ENCODE measurements around the genes ALOX5 and AGAP9.

DNA sequence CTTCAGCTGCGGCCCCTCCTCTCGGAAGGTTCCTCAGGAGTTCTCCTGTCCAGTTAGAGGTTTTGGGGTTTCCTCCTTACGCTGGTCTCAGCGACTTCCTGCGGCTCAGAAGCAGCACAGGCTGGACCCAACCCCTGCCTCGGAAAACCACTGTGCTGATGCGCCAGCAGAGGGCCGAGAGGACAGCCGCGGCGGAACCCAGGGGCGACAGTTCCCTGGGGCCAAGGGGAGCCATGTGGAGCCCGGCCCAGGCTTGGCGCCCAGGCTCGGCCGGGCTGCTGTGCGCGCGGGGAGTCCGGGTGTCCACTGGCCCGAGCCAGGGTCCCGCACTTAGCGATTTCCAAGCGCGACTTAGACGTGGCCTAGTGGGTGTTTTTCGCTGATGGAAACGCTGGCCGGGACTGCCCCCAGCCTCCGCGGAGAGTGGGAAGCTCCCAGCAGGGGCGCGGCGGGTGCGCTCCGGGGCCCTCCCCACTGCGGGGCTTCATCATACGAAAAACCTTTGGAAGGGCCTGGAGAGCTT is 18.6 kb upstream of the ZNF32 start:
- PRO-cap, result no peak

- PRO-cap, result no peak
These were observed 210.5 kb upstream of the ZNF32 start for GRCh38 chr10:43859114-43859572.

GRCh38 chr10:43878399-43879025 is 229.8 kb upstream of the ZNF32 start:
- PRO-cap, result no peak

- PRO-cap, result no peak
These were observed 312.4 kb upstream of the ZNF32 start for GRCh38 chr10:43961167-43961490.

GRCh38 chr10:44376085-44376802 is 8.7 kb downstream of the CXCL12 start:
- PRO-cap, result no peak

- PRO-cap, result no peak
These were observed 7.5 kb downstream of the CXCL12 start for GRCh38 chr10:44377465-44377789.

DNA sequence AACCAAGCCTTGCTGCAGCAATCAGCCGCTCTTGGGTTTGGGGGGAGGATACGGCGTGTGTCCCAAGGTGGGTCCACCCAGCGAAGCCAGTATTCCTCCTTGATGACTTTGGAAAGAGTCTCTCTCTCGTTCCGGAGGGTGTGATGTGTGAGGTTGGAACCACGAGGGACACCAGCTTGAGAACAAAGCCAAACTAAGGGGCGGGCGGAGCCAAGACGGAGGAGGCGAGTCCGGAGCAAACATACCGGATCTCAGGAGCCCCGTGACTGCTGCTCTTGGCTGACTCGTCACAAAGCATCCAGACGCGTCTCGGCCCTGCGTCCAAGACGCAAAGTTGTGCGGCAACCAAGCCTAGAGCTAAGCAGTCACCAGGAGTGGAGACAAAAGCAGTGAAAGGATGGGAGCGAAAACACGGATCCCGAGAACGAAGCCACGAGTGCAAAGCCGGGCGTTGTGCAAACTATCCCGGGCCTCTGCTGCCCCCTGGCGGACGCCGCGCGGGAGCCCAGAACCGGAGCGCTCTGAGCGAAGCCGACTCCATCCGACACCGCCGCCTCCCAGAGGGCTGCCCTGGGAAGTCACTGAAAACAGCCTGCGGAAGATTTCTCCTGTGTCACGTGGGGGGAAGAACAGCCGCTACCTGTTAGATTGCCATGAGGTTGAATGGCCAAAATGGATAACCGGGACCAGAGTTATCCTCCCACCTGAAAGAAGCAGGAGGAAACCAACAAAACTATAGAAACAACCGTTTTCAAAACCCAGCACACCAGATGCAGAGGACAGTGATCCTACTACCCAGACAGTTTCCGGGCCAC is 46.4 kb upstream of the TMEM72 start:
- PRO-cap, result bidirectional peak, plus-strand start at position 213 of the sequence, minus-strand start at position 195 of the sequence; unidirectional peak, minus-strand start at position 426 of the sequence; unidirectional peak, minus-strand start at position 569 of the sequence

- PRO-cap, result no peak
These were observed 2.1 kb upstream of the RASSF4 start for GRCh38 chr10:44957442-44957956.

DNA sequence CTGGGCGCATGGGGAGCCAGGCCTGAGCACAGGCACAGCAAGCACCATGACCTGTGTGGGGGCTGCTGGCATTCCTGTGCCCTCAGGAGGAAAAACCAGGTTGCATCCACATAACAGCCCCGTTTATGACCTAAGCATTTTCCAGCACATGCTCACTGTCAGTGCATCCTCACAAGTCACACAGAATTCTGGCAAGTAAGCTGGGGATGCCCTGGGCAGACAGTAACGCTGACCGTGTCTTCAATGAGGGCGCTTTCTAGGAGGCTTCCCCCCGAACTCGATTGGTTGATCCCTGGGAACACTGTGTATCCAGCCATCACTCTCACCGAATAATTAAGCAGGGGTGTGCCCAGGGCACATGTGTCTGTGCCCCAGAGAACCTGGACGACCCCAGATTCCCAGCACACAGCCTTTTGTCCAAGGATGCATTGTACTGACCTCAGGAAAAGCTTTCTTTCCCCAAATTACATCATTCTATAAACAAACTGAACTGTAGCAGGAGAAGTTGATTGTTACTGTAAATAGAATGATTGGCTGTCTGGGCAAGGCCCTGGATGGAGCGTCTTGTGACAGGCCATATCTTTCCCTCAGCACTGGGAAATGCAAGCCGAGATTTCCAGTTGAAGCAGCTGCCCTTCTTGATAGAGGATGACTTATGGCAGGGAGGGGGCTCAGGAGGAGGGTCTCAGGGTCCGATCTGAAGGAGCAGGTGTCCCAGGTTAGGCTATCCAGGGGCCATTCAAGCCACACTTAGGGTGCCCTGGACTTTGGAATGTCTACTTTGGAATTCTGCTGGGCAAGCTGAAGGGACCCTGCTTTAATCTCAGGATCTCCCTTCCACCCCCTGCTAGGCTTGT is 6.6 kb upstream of the DEPP1 start:
- PRO-cap, result no peak

- PRO-cap, result no peak
These were observed 14.8 kb upstream of the OR13A1 start for GRCh38 chr10:45330273-45330489.

DNA sequence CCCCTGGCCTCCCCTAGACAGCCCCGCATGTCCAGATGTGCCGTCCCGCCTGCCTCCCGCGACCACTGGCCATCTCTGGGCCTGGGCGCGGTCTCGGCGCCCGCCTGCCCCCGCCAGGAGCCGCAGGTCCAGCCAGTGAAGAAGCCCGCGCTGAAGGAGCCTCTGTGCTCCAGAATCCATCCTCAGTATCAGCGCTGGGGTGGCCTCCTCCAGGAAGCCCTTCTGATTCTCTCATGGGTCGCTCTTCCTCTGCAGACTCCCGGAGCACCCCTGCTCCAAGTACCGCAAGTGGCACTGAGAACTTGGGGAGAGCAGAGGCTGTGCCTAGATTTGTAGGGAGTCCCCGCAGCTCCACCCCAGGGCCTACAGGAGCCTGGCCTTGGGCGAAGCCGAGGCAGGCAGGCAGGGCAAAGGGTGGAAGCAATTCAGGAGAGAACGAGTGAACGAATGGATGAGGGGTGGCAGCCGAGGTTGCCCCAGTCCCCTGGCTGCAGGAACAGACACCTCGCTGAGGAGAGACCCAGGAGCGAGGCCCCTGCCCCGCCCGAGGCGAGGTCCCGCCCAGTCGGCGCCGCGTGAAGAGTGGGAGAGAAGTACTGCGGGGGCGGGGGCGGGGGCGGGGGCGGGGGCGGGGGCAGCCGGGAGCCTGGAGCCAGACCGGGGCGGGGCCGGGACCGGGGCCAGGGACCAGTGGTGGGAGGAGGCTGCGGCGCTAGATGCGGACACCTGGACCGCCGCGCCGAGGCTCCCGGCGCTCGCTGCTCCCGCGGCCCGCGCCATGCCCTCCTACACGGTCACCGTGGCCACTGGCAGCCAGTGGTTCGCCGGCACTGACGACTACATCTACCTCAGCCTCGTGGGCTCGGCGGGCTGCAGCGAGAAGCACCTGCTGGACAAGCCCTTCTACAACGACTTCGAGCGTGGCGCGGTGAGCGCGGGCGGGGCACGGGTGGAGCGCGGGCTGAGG is at the start of gene ALOX5:
Gene ALOX5, plus strand, starts transcription at position 715 of the 967 bp plus-strand sequence.
- PRO-cap, result bidirectional peak, plus-strand start at position 908 of the sequence, minus-strand start at position 832 of the sequence

- PRO-cap, result no peak
These were observed 6.1 kb downstream of the ALOX5 start for GRCh38 chr10:45379985-45380631.

DNA sequence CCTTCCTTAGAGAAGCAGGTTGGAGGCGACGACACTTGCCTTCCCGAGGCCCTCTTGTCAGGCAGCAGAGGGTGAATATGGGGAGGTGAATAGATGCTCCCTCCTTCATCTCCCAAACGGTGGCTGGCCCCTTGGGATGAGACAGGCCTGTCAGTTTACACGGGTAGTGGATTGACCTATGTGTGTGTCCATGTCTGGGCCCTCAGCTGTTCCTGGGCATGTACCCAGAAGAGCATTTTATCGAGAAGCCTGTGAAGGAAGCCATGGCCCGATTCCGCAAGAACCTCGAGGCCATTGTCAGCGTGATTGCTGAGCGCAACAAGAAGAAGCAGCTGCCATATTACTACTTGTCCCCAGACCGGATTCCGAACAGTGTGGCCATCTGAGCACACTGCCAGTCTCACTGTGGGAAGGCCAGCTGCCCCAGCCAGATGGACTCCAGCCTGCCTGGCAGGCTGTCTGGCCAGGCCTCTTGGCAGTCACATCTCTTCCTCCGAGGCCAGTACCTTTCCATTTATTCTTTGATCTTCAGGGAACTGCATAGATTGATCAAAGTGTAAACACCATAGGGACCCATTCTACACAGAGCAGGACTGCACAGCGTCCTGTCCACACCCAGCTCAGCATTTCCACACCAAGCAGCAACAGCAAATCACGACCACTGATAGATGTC is 71.4 kb downstream of the ALOX5 start:
- PRO-cap, result no peak

DNA sequence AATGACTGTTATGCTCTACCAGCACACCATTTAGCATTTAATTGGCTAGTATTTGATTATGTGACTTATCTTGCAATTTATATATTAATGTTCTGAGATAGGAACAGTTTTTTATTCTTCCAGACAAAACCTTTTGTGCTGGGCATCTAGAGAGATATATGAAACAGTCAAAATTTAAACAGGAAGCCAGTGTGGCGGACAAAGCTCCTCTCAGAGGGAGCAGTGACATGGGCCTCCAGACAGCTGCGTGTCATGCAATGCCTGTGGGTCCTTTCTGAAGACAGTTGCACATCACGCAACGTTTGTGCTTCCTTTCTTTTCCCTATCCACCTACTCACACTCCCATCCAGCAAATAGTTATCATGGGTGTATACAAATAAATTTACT is 74.7 kb downstream of the MARCHF8 start:
- PRO-cap, result no peak

DNA sequence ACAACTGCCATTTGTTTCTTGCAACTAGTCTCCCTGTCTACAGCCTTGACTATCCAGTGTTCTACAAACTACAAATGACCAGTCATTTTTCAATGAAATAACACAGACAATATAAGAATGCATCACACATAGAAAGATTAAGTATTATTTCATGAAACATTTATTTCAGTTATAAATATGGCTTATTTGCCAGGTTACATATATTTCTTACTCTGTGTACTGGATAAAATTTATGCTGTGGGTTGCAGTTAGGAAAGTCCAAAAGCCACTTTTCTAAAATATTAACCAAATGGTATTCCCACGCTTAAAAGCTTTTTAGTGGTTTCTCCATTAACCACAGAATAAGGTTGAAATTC is 2.6 kb upstream of the TIMM23 start:
- PRO-cap, result no peak

- PRO-cap, result no peak
These were observed 15.5 kb downstream of the NCOA4 start for GRCh38 chr10:46014653-46015639.

DNA sequence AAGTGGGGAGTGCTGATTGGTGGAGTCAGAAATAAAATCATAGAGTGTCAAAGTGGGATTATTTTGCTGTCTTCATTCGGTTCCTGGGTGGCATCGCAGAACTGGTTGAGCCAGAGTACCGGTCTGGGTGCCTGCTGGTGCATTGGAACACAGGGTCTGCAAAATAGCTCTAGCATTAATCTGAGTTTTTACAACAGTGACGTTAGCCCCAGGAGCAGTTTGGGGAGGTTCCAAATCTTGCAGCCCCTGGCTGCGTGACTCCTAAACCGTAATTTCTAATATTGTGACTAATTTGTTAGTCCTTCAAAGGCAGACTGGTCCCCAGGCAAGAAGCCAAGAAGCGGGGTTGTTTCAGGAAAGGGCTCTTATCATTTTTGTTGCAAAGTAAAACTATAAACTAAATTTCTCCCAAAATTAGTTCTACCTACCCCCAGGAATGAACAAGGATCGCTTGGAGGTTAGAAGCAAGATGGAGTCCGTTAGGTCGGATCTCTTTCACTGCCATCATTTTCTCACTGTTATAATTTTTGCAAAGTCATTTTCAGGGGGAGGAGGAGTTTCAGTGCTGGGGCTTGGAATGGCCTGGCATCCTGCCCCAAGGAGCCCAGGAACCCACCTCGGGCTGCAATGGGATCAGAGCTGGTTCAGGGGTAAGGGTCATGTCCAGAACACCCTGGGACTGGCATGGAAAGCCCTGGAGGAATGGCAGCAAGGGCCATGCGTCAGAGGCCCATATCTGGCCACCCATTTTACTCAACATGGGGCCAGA is 32.2 kb downstream of the GPRIN2 start:
- PRO-cap, result unidirectional peak, plus-strand start at position 113 of the sequence

DNA sequence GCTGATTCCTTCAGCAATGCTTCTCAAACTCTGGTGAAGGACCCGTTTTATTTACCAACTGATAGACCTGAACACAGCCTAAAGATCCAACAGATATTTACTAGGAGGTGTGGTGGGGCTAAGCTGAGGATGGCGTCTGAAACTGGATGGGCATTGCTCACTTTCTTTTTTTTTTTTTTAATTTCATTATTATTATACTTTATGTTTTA is 93.6 kb downstream of the PTPN20 start:
- PRO-cap, result no peak

DNA sequence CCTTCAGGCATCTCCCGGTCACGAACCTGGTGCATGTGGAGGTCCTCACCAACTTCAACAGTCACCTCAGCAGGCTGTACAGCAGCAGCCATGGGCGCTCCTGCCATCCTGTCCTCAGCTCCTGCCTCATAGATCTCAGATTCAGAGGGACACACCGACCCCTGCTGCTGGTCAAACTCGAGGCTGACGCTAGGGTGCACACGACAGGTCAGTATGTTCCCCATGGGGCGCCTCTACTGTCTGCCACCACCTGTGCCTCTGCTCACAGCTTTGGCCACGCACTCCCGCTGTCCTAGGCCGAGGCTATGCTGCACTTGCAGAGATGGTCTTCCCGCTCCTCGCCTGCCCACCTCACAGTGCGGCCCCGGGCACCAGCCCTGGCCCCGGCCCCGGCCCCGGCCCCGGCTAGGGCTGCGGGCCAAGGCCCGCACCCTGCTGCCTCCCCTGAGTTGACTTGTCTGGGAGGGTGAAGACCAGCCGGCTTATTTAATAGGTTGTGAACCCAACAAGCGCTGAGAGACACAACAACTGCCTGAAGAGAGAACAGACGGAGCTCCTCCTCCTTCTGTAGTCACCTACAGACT is at the start of gene AGAP9:
Gene AGAP9, minus strand, starts transcription at position 336 of the 584 bp plus-strand sequence.
- PRO-cap, result no peak

GRCh38 chr10:47743575-47744242 is 19.7 kb downstream of the SYT15B start:
- PRO-cap, result no peak